Myometrial cell (primary cell): ENCODE data around the gene EXO5.

- RAMPAGE, long total RNA: start-site peak on the minus strand at chr1:40508628-40508713, 21 and 65 reads in 2 replicates; start-site peak on the plus strand at chr1:40508728-40508771, 68 and 103 reads in 2 replicates
Observed at GRCh38 chr1:40508352-40509537, at the start of gene EXO5. Gene EXO5, plus strand, starts transcription at chr1:40508767.

GRCh38 chr1:40663027-40664130 lies 2.1 kb downstream of the RIMS3 start:
- RAMPAGE, long total RNA: no peak

DNA sequence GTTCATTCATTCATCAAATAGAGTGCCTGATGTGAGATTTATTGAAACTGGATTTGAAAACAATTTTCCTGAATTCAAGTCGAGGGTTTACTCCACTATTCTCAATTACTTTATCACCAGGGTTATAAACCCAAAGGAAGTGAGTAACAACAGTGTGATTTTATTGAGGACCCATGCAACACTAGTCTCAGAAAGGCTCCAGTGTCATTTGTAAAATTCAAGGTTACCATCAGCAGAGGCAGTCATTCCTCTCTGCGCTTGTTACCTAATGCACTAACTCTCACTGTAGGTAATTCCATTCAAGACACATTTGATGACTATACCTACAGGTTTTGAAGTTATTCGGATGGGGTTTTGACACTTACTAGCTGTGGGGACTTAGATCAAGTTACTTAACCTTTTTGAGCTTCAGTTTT lies 903 bp upstream of the NFYC start:
- RAMPAGE, long total RNA: no peak

DNA sequence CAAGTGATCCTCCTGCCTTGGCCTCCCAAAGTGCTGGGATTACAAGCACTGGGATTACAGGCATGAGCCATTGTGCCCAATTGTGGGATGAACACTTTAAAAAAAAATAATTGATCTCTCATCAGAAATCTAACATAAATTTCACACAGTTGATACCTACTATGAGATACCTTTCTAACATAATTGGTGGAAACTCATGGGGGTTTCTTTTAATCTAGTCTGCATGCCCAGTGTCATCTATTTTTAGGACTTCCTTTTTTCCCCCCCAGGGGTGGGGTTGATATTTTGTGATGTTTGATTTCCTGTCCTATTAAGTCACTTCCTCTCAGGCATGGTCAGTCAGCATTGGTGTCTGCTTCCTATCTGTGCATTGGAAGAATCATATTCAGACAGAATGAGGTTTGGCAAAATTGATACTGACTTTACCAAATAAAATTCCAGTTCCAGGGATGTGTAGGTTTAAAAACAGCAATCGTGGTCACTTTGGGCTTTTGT lies 21.5 kb downstream of the NFYC start:
- RAMPAGE, long total RNA: no peak

GRCh38 chr1:40807956-40808447 lies 24.4 kb downstream of the KCNQ4 start:
- RAMPAGE, long total RNA: no peak

DNA sequence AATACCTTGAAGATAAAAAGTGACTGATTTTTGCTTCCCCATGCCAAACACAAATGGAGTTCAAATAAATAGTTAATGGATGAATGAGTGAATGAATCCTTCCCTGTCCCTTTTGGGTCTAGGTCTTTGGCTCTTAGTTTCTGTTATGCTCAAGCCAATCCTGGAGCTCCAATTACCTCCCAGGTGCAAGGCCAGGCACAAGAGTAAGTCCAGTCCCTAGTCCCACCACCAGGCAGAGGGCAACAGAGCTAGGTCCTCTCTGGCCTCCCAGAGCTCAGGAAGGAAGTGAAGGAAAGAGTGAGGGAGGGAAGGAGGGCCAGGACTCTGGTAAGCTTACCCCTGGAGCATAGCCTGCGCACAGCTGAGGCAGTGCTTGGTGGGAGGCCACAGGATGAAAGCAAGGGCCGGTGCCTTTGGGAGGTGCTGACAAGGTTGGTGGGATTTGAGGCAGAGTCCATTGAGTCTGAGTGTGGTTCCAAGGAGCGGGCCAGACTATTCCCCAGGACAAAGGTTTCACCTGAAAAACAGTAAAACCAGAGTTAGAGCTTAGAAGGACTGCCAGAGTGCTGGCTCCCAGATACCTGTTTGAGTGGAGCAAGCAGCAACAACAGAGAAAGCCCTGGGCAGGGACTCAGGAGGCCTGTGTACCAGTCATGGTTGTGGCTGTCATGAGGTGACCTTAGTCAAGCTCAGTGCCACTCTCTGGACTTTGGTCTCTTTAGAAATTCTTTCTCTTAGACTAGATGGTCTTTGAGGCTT lies 15.7 kb upstream of the SLFNL1 start:
- RAMPAGE, long total RNA: no peak

DNA sequence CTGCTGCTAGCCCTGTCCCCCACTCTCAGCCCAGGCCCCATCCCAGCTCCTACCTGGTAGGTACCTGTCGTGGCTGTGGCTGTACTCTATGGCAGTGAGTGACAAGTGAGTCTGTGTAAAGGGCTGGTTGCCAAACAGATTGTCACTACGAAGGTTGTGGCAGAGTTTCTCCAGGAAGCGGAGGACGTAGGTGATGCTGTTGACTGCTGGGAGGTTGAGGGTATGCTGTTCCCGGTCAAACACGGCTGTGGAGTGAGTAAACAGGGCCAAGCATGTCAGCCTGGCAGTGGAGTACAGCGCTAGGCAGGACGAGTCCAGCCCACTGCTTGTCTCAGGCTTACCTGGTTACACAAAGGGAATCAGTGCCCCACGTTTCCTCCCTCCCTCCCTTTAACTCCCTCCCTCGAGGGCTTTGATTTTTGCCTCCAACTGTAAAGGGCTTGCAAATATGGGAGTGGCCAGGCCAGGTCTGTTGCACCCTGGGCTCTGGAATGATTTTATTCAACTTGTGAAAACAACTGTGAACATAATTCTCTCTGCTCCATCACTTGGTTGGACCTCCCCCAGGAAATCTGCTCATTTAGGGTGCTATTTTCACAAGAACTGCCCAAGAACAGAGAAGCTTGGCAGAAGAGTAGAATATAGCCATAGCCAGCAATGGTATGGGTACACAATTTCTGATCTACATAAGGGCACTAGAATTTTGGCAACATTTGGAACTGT lies 25.0 kb upstream of the SLFNL1 start:
- RAMPAGE, long total RNA: no peak

DNA sequence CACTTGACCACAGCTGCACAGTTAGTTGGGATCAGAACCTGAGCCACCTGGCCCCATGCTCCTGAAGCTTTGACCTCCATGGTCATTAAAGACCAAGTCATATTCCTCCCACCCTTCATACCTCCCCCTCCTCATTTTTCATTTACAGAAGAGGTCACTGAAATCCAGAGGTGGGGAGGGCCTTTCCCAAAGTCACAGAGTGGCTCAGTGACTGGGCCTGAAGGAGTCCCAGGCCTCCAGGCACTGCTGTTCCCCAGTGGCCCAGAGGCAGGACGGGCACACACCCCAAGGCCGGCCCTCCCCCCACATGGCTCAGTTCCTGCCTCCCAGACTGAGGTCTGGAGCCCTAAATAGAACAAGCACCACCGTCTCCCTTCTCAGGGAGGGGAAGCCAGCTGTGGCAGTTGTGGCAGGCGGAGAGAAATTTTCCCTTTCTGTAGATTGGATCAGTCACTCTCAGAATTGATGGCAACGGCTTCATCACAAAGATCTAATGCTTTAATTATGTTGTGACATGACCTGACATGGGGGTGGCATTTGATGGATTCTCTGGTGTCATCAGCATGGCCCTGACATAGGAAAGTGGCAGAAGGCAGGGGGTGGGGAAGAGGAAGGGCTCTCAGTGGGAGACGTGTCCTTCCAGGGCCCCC lies 77.7 kb upstream of the SCMH1 start:
- RAMPAGE, long total RNA: no peak

- RAMPAGE, long total RNA: no peak
Observed at GRCh38 chr1:41432910-41433445, 51.5 kb downstream of the EDN2 start.

DNA sequence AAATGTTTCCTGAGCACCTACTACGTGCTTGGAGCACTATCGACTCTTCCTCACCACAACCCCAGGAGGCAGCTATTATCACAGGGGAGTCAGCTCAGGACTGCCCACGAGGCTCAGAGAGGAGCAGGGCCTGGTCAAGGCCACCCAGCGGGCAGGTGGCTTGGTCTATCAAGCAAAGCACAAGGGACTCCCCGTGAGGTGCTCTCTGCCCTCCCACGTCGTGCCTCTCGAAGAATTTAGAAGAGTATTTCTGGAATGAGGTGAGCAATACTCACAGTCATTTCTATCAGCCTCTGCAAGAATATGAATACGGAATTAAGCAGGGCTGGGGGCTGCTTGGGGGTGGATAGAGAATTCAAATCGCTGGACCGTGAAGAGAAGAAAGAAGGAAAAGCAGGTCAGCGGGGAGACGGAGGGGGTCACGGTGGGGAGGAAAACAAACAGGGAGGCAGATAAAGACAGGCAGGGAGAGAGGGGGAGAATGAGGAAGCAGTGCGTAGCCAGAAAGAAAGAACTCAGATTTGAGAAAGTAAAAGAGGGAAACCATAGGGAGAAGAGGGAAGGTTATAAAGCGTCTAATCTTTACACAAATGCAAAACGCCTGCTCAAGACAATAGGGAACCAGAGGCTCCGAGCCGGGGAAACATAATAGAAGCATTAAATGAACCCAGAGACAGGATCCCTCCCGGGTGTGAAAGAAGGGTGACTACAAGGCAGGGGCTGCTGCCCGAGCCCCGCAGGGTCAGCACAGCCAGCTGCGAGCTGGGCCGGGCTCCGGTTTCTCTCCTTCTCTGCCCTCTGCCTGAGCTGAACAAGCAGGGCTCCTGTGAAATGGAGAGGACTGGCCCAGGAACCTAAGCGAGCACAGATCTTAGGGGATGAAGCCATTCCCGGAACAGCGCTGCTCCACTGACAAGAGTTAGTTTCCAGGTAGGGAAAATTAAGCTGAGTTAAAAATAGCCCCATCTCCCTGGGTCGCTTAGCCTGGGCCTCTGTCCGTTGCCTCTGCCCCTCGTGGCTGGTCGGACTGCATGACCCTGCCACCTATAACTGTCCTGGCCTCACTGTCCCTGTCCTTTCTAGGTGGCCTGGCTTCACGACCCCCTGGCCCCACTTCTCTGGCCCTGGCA lies 2.1 kb upstream of the EDN2 start:
- RAMPAGE, long total RNA: no peak

GRCh38 chr1:41499563-41500063 lies 15.1 kb upstream of the EDN2 start:
- RAMPAGE, long total RNA: no peak

- RAMPAGE, long total RNA: no peak
Observed at GRCh38 chr1:41516035-41516584, 31.6 kb upstream of the EDN2 start.

DNA sequence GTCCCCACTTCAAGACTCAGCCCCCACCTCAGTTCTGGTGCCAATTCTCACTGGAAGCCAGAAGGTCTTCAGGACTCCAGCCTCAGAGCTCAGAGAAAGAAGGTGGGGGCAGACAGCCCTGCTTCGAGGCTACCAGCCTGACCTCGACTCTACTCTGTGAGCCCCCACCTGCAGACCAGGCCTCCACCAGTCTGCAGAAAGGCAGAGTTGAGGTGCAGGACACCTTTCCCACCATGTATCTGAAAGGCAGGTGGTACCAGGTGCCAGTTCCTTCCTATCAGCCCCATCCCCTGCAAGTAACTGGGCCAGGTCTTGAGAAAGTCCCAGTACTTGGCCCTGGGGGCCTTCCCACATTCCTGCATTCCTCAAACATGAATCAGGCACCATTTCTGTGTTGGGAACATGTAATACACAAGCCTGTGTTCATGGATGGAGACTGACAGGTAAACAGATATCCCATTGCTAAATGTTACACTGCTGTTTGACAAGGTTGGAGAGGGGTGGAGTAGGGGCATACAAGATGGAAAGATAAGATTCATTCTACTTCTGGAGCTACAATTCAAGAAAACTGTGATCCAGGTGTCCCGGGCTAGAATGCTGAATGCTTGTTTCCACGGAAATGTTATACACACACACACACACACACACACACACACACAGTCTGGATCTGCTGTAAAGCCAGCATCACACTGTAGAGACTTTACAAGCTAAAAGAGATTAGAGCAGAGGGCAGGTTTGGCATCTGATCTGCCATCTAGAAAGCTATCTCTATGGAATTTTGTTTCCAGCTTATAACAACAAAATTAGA lies 180.8 kb upstream of the EDN2 start:
- RAMPAGE, long total RNA: no peak

GRCh38 chr1:41672094-41673052 lies 187.9 kb upstream of the EDN2 start:
- RAMPAGE, long total RNA: no peak

DNA sequence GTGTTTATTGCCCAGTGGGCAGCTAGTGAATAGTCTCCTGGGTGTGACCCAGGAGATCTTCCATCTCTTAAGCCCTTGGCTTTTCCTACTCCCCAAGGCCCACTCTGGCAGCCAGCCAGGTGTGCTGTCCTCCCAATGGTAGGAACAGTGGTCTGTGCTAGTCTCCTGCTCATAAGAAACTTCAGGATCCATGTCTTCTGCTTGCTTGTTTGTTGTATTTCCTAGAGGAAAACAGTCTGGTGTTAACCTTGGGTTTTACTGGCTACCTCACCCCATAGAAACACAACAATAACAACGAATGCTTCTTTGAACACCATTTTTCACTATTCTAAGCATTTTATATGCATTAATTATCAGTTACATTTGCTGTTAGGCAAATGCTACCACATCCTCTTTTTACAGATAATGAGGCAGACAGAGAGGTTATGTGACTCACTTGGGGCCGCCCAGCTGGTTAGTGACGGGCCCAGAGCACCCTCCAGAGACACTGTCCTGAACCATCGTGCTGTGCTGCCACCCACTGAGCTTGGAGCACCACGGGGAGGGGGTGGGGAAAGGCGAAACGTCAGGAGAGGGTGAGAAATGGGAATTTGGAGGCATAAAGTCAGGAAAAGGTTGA lies 107.5 kb downstream of the HIVEP3 start:
- RAMPAGE, long total RNA: no peak

GRCh38 chr1:41868167-41868764 lies 50.5 kb downstream of the HIVEP3 start:
- RAMPAGE, long total RNA: no peak

- RAMPAGE, long total RNA: no peak
Observed at GRCh38 chr1:42035108-42036372, 116.8 kb upstream of the HIVEP3 start.

GRCh38 chr1:42043818-42044224 lies 109.4 kb upstream of the GUCA2B start:
- RAMPAGE, long total RNA: no peak

DNA sequence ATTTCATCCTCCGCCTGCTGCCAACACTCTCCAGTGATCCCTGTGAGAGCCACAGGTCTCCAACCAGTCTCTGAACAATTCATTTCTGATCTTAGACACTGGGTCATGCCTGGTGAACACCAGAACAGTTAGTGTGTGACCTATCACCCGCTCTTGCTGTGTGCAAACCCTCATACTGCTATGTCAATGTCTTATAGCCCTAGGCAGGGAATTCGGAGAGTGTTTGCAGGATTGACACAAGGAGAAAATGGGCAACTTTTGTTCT lies 23.2 kb upstream of the GUCA2B start:
- RAMPAGE, long total RNA: no peak

- RAMPAGE, long total RNA: no peak
Observed at GRCh38 chr1:42334143-42334634, 846 bp downstream of the FOXJ3 start.